AG04449 (cell line): ENCODE data around the genes TMEM94 and CASKIN2.

DNA sequence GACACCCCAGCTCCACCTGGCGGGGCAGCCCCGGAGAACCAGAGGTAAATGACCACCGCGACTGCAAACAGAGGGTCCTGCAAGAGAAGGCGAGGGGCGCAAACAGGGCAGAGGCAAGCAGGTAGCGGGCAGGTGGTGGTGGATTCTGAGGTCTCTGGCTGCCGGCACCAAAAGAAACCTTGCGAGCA lies 12.6 kb downstream of the ATP5PD start:
- RRBS: 0% methylated on average over 2 of the region's 9 CpGs

GRCh38 chr17:75089708-75090226 lies 2.0 kb downstream of the SLC16A5 start:
- RRBS: no CpG with 5 or more reads among the region's 11 CpGs

- RRBS: no CpG with 5 or more reads among the region's 1 CpG
Measured at GRCh38 chr17:75148489-75148781, 5.9 kb downstream of the JPT1 start.

DNA sequence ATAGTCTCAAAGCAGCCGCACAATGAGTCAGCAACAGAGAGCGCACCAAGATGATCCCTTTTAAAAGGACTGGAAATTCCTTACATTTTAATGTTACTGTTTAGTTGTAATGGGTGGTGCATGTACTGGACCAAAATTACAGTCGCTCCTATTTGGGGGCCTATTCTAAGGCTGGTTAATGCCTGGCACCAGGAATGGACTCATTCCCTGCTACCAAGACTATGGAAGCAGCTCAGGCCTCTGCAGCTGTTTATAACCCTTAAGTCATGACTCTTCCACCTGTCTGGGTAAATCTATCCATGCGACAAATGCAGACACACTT lies 662 bp upstream of the JPT1 start:
- RRBS: no CpG with 5 or more reads among the region's 4 CpGs

DNA sequence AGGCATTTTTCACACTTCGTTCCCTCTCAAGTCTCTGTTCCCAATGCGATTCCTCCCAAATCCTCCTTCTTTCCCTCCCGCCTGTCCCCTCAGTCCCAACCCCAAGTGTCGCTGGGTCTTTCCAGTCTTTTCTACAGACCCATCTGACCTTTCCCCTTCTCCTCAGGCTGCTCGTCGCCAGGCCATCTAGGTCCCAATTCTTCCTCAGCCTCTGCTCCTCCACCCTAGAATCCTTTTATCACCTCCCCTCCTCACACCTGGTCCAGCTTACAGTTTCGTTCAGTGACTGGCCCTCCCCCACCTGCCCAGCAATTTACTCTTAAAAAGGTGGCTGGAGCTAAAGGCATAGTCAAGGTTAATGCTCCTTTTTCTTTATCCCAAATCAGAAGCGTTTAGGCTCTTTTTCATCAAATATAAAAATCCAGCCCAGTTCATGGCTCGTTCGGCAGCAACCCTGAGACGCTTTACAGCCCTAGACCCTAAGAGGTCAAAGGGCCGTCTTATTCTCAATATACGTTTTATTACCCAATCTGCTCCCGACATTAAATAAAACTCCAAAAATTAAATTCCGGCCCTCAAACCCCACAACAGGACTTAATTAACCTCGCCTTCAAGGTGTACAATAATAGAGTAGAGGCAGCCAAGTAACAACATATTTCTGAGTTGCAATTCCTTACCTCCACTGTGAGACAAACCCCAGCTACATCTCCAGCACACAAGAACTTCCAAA lies 7.2 kb downstream of the GGA3 start:
- RRBS: no CpG with 5 or more reads among the region's 16 CpGs

DNA sequence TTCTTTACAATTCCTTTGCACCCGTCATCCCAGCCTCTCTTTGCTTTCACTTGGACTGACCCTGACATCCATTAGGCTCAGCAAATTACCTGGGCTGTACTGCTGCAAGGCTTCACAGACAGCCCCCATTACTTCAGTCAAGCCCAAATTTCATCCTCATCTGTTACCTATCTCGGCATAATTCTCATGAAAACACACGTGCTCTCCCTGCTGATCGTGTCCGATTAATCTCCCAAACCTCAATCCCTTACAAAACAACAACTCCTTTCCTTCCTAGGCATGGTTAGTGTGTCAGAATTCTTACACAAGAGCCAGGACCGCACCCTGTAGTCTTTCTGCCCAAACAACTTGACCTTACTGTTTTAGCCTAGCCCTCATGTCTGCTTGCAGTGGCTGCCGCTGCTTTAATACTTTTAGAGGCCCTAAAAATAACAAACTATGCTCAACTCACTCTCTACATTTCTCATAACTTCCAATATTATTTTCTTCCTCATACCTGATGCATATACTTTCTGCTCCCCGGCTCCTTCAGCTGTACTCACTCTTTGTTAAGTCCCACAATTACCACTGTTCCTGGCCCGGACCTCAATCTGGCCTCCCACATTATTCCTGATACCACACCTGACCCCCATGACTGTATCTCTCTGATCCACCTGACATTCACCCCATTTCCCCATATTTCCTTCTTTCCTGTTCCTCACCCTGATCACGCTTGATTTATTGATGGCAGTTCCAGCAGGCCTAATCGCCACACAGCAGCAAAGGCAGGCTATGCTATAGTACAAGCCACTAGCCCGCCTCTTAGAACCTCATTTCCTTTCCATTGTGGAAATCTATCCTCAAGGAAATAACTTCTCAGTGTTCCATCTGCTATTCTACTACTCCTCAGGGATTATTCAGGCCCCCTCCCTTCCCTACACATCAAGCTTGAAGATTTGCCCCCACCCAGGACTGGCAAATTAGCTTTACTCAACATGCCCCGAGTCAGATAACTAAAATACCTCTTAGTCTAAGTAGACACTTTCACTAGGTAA lies 5.3 kb downstream of the GGA3 start:
- RRBS: no CpG with 5 or more reads among the region's 13 CpGs

DNA sequence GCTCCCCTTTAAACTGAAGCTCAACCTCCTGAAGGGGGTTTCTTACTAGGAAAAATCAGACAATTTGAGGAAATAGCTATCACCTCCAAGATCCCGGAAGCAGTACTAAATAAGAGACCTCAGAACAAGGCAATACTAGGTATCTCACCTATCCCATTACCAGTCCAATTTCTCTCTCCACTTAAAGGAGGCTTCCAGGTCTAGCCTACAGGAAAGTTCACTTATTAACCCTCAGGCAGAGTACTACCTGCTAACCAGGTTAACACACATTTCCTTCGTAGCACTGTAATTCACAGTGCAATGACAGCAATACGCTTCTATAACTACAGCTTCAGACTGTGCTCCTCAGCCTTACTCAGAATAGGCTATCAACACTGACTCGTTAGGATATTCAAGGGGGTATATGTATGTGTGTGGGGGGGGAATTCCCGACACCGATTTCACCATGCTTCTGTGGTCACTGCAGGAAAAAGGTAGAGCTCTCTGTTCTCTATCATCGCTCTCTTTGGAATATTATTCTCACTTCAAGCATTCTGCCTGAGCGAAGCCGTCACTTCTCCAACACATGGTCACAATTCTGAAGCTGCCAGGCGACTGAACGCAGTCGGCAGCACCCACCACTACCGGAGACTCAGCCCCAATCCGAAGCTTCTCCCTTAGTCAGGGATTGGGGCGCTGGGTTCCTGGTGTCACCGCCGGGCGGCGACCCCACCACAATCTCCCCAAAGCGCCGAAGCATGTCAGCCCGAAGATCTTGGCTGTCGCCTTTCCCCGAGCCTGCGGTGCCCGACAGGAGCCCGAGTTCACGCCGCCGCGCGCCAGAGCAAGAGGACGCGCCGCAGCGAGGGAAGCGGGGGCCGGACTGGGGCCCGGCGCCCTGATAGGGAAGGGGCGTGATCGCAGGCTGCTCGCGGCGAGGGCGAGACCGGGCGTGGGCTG lies 628 bp downstream of the GGA3 start:
- RRBS: 4% methylated on average over 15 of the region's 48 CpGs

- RRBS: no CpG with 5 or more reads among the region's 11 CpGs
Measured at GRCh38 chr17:75351765-75352727, 53.4 kb downstream of the GRB2 start.

GRCh38 chr17:75395167-75395895 lies 10.1 kb downstream of the GRB2 start:
- RRBS: no CpG with 5 or more reads among the region's 7 CpGs

GRCh38 chr17:75404665-75405386 lies 652 bp downstream of the GRB2 start:
- RRBS: 2% methylated on average over 18 of the region's 42 CpGs

DNA sequence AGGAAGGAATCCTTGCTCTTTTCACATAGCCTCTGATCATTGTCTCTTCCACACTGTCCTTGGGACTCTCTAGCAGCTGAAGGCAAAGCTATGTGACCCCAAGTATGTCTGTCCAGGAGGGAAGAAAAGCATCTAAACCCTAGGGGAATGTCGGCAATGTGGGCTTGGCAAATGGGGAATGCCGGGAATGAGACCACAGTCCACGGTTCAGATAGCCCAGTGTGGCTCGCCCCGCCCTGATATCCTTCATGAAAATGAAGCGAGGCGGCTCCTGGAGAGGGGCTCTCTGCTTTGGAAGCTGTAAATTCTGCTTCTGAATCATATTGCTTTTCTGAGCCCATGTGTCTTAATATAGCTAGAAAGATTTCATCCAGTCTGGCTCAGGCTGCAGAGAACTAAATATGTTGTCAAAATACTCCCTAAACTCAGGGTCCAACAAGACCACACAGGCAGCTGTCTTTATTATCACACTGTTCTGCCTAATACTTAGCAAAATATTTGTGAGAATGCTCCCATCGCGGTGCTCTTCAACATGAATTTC lies 25.0 kb upstream of the GRB2 start:
- RRBS: no CpG with 5 or more reads among the region's 9 CpGs

GRCh38 chr17:75456314-75456767 lies at the start of gene TMEM94:
Gene TMEM94 (plus strand): TSS chr17:75456635.
- RRBS: 3% methylated on average over 9 of the region's 28 CpGs

- RRBS: 2% methylated on average over 6 of the region's 48 CpGs
Measured at GRCh38 chr17:75456768-75457649, 574 bp downstream of the TMEM94 start.

- RRBS: 3% methylated on average over 40 of the region's 89 CpGs
Measured at GRCh38 chr17:75515196-75516030, at the start of gene CASKIN2. Gene CASKIN2 (minus strand): TSS chr17:75515537.

DNA sequence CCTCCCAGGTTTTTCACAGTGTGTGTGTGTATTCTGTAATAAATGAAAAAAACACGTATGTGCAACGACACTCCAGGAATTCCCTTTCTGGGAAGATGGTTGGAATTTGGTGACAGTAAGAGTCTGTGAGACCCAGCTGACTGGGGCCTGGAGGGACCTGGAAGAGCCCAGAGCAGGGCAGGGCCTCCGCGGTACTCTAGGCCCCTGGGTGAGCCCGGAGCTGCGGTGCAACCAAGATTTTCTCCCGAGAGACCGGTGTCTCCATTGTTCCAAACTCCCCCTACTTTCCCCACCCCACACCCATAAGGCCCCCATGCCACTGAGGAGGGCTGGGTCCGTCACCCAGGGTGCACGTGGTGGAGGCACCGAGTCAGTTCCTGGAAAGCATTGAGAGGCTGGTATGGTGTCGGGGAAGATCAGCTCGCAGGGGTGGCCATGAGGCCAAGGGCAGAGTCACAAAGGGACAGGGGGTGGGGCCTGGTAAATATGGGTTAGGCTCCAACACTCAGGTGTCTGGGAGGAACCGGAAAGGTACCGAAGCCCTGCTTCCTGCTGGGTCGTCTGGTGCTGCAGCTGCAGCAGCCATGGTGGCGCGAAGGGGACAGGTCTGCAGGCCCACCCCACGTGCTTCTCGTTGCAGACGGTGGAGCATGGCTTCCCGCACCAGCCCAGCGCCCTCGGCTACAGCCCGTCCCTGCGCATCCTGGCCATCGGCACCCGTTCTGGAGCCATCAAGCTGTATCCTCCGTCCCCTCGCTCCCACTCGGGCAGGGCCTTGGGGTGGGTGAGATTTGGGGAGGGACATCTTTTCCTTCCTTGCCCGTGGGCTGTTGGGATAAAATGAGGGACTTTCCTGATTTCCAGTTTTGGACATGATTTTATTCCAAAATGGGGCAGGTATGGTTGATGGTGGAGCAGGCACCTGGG lies 30.2 kb downstream of the LLGL2 start:
- RRBS: no CpG with 5 or more reads among the region's 32 CpGs

- RRBS: no CpG with 5 or more reads among the region's 5 CpGs
Measured at GRCh38 chr17:75611038-75611473, 22.2 kb upstream of the SMIM5 start.

GRCh38 chr17:75615246-75616086 lies 17.8 kb upstream of the SMIM5 start:
- RRBS: no CpG with 5 or more reads among the region's 21 CpGs

GRCh38 chr17:75650805-75651390 lies 4.8 kb downstream of the SMIM6 start:
- RRBS: no CpG with 5 or more reads among the region's 11 CpGs

- RRBS: no CpG with 5 or more reads among the region's 12 CpGs
Measured at GRCh38 chr17:75708087-75708722, 13.1 kb upstream of the ITGB4 start.

DNA sequence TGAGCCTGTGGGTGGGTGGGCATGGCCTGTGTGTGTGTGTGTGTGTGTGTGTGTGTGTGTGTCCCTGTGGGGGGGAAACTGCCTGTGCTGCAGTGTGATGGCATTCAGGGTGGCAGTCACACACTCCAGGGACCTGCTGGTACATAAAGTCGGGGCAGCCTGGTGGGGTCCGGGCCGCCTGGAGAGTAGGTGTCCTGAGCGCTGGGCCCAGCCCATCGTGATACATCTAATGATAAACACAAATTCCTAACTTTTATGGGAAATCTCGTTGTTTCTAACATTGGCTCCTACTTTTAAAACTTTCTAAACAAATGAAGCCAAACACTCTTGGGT lies 1.4 kb downstream of the ITGB4 start:
- RRBS: no CpG with 5 or more reads among the region's 6 CpGs